T47D (cell line): ENCODE measurements around a stretch of chr22.

GRCh38 chr22:11859513-11859965 is 3668.5 kb upstream of the OR11H1 start:
- RRBS, result no CpG with 5 or more reads among the region's 3 CpGs

DNA sequence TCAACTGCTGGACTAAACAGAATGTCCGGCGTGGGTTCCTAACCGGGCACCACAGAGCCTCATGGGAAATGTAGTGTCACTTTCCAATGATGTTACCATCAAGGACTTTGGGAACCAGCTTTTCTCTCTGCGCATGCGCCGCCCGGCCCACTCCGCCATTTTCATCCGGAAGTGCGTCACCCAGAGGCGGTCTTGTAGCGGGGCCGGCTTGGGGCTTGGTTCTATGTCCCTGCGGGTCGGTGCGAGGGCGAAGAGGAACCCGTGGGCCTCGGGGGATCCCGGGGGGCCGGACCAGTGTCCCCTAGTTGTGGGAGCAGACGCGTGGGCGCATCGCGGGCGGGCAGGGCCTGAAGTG is 3430.3 kb upstream of the OR11H1 start:
- RRBS, result no CpG with 5 or more reads among the region's 27 CpGs

- RRBS, result no CpG with 5 or more reads among the region's 14 CpGs
Measured at GRCh38 chr22:15690109-15690488, 273 bp downstream of the POTEH start.

- RRBS, result no CpG with 5 or more reads among the region's 12 CpGs
Measured at GRCh38 chr22:15784825-15785027, 94.9 kb downstream of the POTEH start.

GRCh38 chr22:16592867-16593186 is 217 bp upstream of the CCT8L2 start:
- RRBS, result no CpG with 5 or more reads among the region's 1 CpG

- RRBS, result 35% methylated on average over 4 of the region's 60 CpGs
Measured at GRCh38 chr22:17036890-17037938, 29.2 kb upstream of the GAB4 start.

GRCh38 chr22:17148394-17148877 is 10.6 kb downstream of the HDHD5 start:
- RRBS, result no CpG with 5 or more reads among the region's 7 CpGs

DNA sequence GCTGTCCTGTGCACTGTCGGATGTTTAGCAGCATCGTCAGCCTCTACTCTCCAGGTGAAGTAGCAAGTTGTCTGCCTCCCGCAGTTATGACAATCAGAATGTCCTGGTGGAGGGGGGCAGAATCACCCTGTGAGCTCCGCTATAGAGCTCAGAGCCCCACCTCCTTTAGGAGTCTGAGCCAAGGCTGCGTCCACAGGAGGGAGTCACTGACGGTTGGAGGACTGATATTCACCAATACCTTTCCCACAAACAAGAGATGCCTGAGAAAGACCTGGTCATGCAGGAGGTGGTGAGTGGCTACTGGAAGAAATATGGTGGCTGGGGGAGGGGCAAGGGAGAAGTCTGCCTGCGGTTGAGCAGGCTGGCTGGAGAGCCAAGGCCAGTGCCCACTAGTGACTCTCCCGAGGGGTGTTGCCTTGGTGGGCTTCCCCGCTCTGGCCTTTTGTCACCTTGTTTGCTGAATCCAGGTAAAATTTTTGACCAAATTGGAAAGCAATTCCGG is 41.8 kb upstream of the ADA2 start:
- RRBS, result no CpG with 5 or more reads among the region's 10 CpGs

DNA sequence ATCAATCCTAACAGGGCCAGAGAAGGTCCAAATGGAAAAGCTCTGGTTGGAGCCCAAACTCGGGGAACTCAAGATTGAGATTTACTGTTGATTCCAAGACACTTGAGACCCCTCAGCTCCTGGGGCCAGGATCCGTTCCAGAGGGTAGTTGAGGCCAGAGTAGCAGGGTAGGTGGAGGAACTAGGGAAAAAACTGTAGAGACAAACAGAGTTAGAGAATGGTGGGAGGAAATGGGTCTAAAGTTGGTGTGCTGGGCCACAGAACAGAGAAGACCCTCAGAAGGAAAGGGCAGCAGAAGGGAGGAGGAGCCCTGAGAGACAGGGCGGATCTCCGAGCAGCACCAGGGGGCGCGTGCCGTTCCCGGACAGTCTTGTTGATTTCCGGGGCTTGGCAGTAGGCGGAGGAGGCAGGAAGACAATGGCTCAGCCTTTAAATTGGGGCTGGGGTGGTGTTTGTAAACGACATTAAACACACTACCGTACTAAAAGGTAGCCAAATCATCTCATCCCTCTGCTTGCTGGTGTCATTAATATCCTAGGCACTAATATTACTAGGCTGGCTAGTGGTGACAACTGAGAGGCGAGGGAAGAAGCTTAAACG is 2.4 kb upstream of the CECR2 start:
- RRBS, result no CpG with 5 or more reads among the region's 14 CpGs

- RRBS, result no CpG with 5 or more reads among the region's 8 CpGs
Measured at GRCh38 chr22:17632946-17633811, 4.6 kb upstream of the ATP6V1E1 start.

GRCh38 chr22:17732374-17733293 is 41.6 kb downstream of the BID start:
- RRBS, result no CpG with 5 or more reads among the region's 6 CpGs

DNA sequence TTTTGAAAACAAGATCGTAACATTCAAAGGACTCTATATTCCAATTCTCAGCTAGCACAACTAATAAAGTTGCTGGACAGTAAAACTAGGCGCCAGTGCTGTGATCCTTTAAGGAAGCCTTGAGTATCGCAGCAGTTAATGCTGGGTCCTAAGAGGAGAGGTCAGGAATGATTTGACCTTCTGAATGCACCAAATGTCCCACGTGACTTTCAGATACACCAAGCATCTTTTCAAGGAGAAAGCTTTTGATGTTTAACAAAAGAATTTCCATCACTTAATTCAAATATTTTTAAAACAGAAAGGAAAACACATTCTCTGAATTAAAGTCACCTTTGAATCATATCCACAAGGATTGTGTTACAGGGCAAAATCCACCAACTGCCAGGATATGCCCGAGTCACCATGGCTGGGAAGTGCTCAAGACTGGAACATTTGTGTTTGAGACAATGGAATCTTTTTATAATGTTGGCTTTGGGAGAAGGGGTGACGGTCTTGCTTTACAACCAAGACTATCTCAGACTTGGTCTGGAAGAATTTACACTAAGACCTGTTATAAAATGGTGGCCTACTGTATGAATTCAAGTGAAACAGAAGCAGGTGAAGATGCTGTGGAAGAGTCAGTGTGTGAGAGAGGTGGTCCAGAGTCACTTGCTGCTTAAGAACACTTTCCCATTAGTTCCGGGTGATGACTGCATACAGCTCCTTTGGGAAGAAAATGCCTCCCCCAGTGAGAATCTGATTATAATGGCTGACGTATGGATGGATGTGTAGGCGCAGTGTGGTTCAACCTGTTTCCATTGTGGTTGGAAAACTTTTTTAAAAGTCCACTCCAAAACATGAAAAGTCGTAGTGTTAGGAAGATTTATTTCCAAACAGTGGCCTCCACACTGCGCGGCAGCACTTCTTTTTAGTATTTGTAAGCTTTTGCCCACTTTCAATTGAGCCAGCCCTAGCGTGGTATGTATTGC is 40.7 kb downstream of the BID start:
- RRBS, result no CpG with 5 or more reads among the region's 13 CpGs

GRCh38 chr22:17758016-17758645 is 16.1 kb downstream of the BID start:
- RRBS, result no CpG with 5 or more reads among the region's 16 CpGs

GRCh38 chr22:17769283-17770351 is 4.7 kb downstream of the BID start:
- RRBS, result no CpG with 5 or more reads among the region's 20 CpGs

DNA sequence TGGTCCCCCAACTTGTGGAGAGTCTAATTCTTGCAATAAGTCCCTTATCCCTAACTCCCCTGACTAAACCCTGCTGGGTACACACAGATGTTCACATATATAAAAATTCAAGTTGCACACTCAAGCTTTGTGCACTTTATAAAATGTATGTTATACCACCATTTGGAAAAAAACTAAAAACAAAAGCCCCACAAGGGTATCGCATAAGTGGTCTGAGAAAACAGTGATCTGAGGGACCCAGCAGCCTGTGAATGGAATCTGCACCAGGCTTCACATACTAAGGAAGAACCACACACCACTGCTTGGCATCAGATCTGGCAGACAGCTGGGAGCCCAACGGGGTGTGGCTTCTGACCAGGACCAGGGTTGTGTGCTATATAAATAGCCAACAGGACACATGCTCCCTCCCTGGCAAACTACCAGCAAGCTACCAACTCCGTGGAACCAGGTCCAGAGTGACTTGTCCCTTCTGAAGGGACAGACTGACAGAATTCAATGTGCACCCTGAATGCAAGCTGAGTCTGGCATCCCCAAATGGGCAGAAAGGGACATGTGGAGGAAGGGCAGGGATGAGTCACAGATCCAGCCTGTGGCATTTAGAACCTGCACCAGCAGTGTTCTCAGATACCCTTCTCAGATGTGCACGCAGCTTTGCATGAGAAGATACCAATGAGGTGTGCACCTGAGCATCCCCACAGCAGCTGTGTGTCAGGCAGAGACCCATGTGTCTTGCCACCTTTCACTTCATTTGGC is 93.1 kb downstream of the MICAL3 start:
- RRBS, result no CpG with 5 or more reads among the region's 4 CpGs

DNA sequence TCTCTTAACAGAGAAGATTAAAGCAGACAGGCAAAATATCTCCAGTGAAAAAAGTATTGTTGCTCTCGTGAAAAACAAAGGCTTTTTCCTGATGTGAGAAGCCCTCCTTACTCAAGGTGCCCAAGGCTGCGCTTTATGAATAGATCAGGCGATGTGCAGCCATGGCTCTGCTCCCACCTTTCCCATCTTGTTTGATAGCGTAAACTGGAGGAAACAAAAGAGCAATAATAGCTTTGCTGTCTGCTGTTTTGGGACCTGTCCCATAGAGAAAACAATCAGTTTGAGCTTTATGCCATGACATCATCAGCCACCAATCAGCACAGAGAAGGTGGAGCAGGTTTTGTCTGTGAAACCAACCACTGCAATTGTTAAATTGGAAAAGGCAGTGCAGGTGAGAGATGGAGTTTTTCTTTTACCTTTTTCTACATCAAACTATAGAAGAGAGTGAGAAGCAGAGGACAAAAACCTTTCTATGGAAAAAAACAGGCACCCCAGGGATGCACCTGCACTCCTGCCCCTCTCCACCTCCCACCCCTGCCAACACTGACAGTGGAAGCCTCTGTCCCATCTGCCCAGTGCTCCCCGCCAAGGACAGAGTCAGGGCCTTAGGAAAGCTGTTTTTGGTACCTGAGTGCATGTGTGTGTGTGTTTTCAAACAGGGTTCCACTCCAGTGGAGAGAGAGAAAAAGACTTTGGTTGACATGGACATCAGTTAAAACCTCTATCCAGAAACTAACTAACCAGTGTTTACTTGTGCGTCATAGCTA is 80.7 kb downstream of the MICAL3 start:
- RRBS, result no CpG with 5 or more reads among the region's 6 CpGs

DNA sequence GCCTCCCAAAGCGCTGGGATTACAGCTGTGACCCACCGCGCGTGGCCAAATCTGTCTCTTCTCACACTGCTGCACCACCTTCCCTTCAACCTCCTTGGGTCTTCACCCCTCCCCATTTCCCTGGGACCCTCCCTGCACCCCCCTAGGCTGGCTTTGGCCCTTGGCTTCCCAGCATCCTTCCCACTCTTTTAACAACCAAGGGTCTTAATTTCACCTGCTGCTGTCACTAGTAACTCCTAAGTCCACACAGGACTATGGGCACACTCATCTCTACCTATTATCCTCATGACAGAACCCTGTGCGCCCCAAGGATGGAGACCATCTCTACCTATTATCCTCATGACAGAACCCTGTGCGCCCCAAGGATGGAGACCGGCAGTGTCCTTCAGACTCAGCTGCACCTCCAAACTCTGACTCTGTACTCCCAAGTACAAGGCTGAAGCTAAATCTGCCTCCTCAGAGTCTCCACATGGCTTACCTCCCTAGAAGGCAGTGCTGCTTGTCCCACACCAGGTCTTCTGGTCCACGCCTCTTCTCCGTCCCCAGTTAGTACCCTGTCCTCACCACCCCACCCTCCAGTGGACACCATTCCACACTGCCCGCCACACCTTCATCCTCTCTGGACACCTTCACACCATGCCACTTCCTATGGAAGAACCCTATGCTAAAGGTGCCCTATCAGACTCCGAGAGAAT is 41.1 kb downstream of the MICAL3 start:
- RRBS, result no CpG with 5 or more reads among the region's 11 CpGs

DNA sequence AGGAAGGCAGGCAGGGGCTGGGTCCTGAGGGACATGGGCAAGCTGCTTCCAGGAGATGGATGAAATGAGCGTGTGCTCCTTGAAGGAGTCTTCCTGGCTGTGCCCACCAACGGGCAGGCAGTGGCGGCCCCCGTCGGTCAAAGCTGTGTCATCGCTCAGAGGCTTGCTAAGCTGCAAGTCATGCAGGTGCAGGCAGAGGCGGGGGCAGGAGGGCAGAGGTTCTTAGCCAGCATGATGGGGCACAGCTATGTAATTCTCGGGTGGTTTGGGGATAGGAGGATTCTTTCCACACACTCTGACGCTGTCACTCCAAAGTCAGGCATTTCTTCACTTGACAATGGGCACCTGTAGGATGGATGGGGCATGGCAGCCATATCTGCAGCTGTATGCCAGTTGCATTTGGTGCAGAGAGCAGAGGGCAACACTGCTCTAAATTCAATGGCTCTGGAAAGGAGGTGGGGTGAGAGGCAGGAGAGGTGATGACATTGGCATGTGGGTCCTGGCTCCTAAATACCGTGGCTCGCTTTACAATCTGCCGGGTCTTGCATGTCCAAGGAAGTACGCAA is 12.4 kb upstream of the PEX26 start:
- RRBS, result no CpG with 5 or more reads among the region's 13 CpGs

- RRBS, result no CpG with 5 or more reads among the region's 13 CpGs
Measured at GRCh38 chr22:18070570-18071280, 7.1 kb upstream of the PEX26 start.

GRCh38 chr22:18079182-18079434 is 1.3 kb downstream of the PEX26 start:
- RRBS, result no CpG with 5 or more reads among the region's 3 CpGs